Placental pericyte (primary cell): Measurements from ENCODE around the gene RDH12.

DNA sequence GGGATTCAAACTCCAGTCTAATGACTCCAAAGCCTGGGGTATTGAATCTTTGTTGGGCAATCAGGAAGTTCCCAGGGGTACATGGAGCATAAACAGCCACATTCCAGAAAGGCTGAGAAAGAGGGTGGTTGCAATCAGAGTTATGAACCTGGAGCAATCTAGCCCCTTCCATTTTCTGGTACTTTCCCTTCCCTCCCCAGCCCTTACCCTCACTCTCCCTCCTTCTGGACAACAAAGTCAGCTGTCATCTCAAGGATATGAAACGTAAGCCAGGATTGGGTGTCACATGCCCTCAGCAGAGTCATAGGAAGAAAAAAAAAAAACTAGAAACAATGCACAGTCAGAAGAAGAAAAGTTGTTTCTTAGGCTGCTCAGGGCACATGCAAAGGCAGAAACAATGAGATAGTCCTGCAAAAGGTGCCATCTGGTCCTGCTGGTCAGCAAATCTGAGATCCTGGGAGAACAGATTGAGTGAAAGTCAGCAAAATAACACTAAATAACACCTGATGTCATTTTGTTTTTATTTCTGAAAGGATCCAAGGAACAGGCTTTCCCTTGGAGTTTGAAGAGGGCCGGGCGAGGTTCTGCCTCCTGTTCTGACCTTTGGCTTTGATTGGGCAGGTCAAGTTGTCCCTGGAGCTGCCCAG is 27.1 kb downstream of the TMEM229B start:
- CAGE, long polyA plus RNA: no peak

- CAGE, long polyA plus RNA: no peak
Measured at GRCh38 chr14:67580582-67581519, 19.2 kb downstream of the PIGH start.

DNA sequence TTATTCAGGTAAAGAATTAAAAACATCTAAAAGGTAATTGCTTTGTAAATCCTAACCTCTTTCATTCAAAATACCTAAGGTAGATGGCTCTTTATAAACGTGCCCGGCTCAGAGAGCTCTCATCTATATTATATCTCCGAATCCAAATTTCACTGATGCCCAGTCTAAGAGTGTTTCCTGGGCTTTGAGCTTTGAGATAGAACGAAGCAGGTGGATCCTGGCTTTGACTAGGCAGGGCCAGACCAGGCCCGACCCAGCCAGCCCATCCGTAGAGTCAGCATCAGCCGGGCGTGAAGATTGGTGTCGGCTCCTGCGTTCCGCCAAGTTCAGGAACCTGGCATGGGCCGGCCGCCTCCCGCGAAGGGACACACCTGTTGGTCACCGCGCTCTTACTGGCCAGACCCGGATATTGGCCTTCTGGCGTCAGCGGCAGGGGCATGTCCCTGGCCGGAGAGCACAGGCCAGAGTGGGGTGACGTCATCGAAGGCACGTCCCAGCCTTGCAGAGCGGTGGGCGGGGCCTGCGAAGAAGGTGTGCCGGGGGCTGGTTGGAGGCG is 366 bp upstream of the ARG2 start:
- CAGE, long polyA plus RNA: no peak

GRCh38 chr14:67620787-67621071 is 1.0 kb downstream of the ARG2 start:
- CAGE, long polyA plus RNA: no peak

- CAGE, long polyA plus RNA: no peak
Measured at GRCh38 chr14:67650933-67651667, 23.3 kb downstream of the VTI1B start.

- CAGE, long polyA plus RNA: no peak
Measured at GRCh38 chr14:67701662-67701946, at the start of gene RDH12. Gene RDH12, plus strand, starts transcription at chr14:67701886.

DNA sequence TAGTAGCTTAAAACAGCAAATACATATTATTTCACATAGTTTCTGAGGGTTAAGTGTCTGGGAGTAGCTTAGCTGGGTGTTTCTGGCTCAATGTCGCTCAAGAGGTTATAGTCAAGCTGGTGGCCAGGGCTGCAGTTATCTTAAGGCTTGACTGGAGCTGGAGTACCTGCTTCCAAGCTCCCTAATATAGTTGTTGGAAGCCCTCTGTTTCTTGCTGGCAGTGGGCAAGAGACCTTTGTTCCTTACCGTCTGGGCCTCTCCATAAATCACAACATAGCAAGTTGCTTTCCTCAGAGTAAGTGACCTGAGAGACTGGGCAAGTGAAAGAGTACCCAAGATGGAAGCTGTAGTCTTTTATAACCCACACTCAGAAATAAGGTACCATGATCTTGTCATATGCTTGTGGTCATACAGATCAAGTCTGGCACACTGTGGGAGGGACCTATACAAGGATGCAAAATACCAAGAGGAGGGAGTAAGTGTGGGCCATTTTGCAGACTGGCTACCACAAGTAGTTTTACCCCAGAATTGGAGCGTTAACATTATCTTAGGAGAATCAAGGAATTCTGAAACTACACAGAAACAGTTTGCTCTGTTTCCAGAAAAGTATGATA is 66.8 kb downstream of the RAD51B start:
- CAGE, long polyA plus RNA: no peak

GRCh38 chr14:68085752-68086590 is 266.4 kb downstream of the RAD51B start:
- CAGE, long polyA plus RNA: no peak

- CAGE, long polyA plus RNA: no peak
Measured at GRCh38 chr14:68089032-68089565, 269.5 kb downstream of the RAD51B start.

DNA sequence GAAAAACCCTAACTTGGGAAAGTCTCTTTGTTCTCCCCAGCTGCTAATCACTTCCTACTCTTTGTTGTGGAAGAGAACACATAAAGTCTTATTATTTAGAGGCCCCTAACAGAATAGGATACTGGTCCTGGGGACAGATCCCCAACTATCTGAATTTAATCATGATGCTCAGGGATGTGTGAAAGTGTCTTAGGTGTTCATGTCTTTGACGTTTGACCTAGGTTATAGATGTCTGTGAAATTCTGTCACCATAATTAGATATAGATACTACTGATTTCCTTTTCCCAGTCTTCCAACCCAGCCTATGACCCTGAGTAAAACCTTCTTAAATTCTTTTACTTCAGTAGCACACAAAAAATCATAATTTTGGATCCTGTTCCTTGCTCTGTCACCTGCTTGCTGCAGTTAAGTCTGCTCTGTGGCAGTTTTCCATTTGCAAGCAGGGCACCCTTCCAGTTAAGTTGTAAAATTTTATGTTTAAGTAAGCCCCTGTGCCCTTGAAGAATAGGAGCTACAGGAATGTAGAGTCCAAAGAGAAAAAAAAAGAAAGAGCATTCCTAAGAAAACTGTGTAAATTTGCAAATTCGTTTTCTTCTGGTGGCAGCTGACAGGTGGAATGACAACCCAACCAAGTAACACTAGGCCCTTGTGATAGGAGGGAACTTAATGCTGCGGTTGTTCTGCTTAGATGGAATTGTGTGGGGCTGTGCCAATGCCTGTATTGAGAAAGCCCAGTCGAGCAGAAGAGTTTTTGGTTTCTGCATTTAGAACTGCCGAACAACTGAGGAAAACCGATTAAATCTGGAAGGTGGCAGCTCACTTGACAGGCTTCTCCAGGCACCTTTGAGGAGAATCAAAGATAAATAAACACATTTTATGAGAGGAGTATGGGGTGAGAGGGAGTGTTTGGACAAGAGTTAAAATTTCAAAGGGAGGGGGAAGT is 279.8 kb downstream of the RAD51B start:
- CAGE, long polyA plus RNA: no peak

- CAGE, long polyA plus RNA: no peak
Measured at GRCh38 chr14:68144116-68144808, 324.7 kb downstream of the RAD51B start.

GRCh38 chr14:68147313-68147658 is 327.7 kb downstream of the RAD51B start:
- CAGE, long polyA plus RNA: no peak

- CAGE, long polyA plus RNA: no peak
Measured at GRCh38 chr14:68210722-68211333, 391.2 kb downstream of the RAD51B start.

- CAGE, long polyA plus RNA: no peak
Measured at GRCh38 chr14:68247781-68248199, 428.2 kb downstream of the RAD51B start.

GRCh38 chr14:68285314-68286156 is 466.0 kb downstream of the RAD51B start:
- CAGE, long polyA plus RNA: no peak

GRCh38 chr14:68363728-68364206 is 429.1 kb downstream of the ZFP36L1 start:
- CAGE, long polyA plus RNA: no peak

GRCh38 chr14:68401322-68401719 is 391.5 kb downstream of the ZFP36L1 start:
- CAGE, long polyA plus RNA: no peak

DNA sequence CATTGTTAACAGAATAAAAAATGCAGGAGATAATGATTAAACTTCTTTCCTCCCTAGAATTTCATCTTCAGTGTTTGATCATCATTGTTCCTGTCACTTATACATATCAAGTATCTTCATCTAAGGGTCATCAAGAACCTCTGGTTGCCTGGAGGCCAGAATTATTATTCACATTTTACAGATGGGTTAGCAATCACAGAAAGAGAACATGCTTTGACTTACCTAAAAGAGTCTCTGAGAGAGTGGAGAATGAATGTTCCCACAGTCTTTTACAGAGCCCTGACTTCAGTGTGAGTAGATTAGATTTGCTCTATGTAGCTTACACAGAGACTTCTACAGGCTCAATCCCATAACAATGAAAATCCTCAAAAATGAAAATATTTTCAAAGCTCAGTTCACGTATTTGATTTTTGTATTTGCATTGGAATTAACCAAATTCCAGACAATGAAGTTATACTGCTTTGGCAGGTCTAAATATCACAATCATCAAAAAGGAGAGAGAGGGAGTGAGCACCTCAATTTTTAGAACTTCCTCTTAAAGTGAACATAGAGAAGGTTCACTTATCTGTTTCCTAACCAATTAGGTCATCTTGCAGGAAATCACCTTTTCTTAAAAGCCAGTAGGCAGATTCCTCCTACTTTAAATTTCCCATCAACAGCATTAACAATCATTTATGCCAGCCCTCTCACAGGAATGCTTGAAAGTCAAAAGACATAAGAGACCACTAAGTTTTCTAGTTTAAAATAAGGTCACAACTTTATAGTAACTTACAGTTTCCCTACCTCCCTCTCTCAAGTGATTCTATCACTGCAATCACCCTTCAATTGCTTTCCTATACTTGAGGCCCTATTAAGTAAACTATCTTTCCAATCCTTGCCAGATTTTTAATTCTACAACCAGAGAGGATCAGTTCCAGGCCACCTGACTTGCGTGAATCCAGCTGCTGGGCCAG is 388.8 kb downstream of the ZFP36L1 start:
- CAGE, long polyA plus RNA: no peak

DNA sequence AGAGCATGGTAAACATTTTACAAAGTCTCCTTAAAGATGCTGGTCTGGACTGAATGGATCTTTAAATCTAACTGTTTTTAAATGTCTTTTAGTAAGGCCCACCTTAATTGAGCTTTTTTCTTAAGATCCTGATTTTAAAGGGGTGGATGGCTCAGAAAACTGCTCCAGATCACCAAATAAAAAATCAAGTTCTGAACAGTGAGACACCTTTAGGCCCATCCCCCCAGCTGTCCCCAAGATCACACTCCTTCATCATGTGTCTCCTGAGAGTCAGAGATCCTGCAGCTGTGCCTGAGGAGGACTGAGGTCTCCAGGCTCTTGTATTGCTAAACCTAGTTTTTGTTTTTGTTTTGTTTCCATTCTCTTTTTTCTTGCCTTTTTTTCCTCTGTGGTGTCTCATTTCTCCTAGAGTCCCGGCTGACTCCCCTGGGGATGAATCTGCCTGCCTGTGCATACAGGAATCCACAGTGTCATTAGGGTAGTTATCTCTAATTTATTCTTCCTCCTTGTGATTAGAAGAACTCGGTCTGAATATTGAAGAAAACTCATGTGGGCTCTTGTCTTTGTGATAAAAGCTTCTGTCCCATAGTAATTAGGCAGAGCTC is 343.4 kb downstream of the ZFP36L1 start:
- CAGE, long polyA plus RNA: no peak

- CAGE, long polyA plus RNA: no peak
Measured at GRCh38 chr14:68450007-68450361, 342.9 kb downstream of the ZFP36L1 start.